Measurements from ENCODE around the gene TMEM14C.

- PRO-cap, 2 experiments = no peak in any of the 2 experiments
These were observed 654.4 kb downstream of the TFAP2A start for GRCh38 chr6:9760538-9760737.

DNA sequence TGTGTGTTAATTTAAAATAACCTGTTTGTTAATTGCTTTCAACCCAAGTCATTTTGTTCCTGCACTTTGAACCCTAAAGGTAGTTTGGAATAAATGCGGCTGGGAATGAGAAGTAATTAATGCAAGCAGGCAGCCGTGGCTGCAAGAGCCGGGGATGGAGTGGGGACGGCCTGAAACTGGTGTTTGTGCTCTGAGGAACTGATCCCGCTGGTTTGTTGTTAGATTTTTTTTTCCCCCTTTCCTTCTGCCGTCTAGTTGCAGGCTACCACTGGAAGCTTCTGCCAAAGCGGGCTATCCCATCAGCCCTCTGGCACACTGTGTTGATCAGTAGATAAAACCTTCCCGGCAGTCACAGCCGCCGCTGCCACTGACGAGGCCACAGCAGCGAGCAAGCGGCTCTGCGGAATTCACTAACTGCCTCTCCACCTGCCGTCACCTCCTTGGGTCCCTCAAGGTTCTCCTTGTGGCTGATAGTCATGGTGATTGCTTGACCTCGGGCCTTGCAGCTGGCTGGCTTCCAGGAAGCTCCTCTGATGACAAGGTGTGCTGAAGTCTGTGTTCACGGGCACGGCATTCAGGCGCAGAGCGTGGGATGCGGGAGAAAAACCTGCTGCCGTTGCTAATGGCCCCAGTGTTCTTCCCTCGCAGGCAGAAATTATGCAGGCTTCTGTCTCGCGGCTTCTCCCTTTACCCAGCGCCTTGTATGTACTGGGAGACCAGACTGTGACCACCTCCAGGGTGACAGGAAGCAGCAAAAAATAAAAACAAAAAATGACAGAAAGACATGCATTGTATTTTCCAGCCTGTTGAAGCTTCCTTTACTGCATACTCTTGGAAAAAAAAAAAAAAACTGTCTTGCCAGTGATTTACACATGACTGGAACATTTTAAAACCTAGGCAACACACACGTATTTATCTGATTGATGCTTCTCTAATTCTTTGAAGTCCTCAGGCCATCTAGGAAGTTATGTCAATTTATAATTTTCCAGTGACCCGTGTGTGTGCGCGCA lies 315.7 kb downstream of the TFAP2A start:
- PRO-cap, 2 experiments = no peak in any of the 2 experiments

- PRO-cap, 2 experiments = peak in 2 of 2 experiments; most common plus-strand start chr6:10413098 (in 2); most common minus-strand start chr6:10412894 (in 2)
These were observed 2.1 kb downstream of the TFAP2A start for GRCh38 chr6:10412743-10413288.

- PRO-cap, 2 experiments = peak in 2 of 2 experiments; most common plus-strand start chr6:10723168 (in 2); most common minus-strand start chr6:10722990 (in 2)
These were observed at the start of gene TMEM14C for GRCh38 chr6:10722745-10723836. Gene TMEM14C, plus strand, starts transcription at chr6:10723070.

- PRO-cap, 2 experiments = no peak in any of the 2 experiments
These were observed 23.4 kb upstream of the ELOVL2 start for GRCh38 chr6:11067486-11067919.

- PRO-cap, 2 experiments = peak in 2 of 2 experiments; most common plus-strand start chr6:11094416 (in 1); most common minus-strand start chr6:11094296 (in 2)
These were observed 715 bp downstream of the SMIM13 start for GRCh38 chr6:11093970-11095127.

DNA sequence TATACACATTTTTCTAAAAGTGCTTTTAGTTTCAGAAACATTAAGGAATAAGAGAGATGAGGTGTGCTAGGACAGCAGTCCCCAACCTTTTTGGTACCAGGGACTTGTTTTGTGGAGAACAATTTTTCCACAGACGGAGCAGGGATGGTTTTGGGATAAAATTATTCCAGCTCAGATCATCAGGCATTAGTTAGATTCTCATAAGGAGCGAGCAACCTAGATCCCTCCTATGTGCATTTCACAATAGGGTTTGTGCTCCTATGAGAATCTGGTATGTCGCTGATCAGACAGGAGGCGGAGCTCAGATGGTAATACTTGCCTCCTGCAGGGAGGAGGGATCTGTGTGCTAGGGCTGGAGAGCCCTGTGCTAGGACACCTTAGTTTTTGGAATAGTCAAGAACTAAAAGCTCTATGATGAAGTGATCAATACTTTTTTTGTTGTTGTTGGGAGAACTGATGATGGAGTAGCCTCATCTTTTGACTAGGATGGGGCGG lies 2.5 kb downstream of the SMIM13 start:
- PRO-cap, 2 experiments = no peak in any of the 2 experiments

DNA sequence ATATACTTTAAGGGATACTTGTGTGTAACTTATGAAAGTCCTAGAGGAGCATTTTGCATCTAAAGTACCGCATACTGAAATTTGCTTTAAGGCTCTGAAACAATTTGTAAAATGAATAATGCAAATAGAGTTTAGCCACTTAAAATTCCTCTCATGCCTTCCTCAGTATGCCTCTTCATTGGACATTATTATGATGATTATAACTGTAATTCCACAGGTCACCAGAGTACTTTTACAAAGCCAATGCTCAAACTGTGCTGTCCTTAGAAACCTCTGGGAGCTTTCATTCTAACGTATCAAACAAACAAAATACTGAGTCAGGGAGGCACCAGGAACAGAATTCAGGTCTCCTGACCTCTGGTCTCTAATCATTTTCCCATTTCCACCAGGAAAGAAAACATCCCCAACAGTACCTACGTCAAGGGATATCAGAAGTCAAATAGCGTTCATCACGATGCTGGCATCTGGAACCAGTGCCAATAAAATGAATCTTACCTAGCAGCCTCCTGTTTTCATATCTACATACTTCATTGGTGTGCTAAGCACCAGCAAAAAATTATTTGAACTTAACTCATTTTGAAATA lies 38.1 kb downstream of the NEDD9 start:
- PRO-cap, 2 experiments = no peak in any of the 2 experiments

GRCh38 chr6:11194874-11195192 lies 37.6 kb downstream of the NEDD9 start:
- PRO-cap, 2 experiments = no peak in any of the 2 experiments

GRCh38 chr6:11236228-11236813 lies 3.9 kb upstream of the NEDD9 start:
- PRO-cap, 2 experiments = no peak in any of the 2 experiments

DNA sequence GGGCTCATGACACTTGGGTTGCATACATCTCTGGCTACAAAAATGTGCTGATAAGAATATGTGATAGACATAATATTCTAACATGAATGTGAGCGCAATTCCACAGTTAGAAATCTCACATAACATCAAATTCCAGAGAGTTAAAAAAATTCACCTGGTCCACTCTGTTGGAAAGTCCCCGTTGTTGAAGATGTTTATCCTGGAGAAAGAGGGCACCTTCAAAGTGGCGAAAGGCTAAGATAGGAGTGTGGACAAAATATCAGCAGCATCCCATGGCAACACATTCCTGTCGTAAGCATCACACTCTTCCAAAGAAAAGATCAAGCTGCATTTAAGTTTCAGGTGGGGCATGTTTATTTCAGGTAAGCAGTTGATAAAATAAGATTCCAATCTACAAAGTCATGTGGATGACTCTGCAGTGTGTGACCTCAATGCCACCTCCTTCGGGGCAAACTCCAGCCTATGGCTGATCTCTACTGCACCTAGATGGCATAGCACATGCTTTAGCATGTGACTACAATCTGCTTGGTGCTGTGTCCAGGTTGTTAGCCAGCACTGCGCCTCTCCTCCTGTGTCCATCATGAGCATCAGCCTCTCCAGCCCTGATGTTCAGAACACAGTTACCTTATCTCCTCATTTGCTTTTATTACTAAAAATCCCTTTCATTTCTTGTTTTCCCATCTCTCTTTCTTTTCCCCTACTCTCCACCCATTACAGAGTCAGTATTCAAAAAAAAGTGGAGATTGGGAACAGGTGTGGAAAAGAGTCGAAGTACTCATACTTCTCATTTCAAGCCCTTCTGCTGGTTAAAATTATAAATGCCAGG lies 111.9 kb upstream of the NEDD9 start:
- PRO-cap, 2 experiments = no peak in any of the 2 experiments

- PRO-cap, 2 experiments = no peak in any of the 2 experiments
These were observed 103.7 kb upstream of the TMEM170B start for GRCh38 chr6:11433738-11434340.

GRCh38 chr6:11434641-11435261 lies 102.8 kb upstream of the TMEM170B start:
- PRO-cap, 2 experiments = no peak in any of the 2 experiments

- PRO-cap, 2 experiments = no peak in any of the 2 experiments
These were observed 69.7 kb downstream of the TMEM170B start for GRCh38 chr6:11607088-11607817.

DNA sequence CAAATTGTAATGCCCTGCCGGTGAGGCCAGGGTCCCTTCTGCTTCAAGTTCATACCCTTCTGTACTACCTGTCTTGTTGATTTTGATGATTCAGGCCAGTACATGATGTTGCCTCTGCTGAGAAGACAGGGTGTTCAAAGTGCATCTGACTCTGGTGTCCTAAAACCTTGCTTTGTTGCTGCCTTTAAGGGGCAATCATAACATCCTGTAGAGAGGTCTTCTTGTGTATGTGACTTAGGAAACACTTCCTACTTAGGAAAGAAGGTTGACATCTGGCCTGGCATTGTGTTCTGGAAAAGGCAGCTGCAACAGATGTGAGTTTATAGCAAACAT lies 113.2 kb downstream of the TMEM170B start:
- PRO-cap, 2 experiments = no peak in any of the 2 experiments

DNA sequence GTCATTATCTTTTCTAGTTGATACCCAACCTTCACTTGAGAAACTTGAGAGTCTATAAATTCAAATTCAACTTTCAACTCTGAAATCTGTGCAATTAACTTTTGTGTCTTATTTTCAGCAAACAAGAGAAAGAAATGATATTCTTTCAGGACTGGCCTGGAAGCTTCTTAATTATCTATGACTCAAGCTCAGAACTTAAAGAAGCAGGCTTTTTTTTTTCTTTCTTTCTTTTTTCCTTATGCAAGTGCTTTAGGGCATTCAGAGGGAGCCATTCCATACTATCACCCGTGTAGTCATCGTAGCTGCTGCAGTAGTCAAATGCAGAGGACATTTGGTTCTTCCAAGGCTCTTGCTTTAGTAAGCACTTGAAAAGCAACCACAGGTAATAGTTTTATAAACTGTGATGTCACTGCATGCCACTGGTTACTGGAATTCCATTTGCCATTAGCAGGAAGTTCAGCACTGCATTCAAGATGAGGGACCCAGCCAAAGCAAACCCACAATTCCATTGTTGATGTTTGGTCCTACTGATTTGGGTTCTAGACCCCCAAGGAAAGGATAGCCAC lies 92.9 kb downstream of the ADTRP start:
- PRO-cap, 2 experiments = peak in 1 of 2 experiments; most common plus-strand start position 257 of the sequence (in 1)

DNA sequence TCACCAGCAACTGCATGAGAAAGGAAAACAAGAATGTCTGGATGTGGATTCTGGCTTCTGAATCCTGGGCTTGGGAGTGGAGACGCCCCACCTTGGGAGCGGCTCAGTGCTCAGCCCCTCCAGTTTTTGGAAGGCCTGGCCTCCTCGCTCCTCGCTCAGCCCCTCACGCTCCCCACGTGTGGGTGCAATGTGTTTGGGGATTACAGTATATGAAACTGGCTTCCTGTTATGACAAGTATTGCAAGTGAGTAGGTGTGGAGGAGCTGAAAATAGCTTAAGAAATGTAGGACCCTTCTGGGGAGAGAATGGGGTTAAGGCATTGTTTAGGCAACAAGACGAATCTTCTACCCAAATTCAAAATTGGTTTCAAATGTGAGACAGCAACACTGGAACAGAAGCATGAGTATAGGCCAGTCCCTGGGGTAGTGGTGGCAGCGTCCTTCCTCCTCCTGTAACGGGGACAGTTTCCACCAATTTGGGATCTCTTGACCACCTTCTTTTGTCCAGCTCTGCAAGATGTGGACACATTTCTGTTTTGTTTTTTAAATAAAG lies 66.9 kb downstream of the ADTRP start:
- PRO-cap, 2 experiments = no peak in any of the 2 experiments

DNA sequence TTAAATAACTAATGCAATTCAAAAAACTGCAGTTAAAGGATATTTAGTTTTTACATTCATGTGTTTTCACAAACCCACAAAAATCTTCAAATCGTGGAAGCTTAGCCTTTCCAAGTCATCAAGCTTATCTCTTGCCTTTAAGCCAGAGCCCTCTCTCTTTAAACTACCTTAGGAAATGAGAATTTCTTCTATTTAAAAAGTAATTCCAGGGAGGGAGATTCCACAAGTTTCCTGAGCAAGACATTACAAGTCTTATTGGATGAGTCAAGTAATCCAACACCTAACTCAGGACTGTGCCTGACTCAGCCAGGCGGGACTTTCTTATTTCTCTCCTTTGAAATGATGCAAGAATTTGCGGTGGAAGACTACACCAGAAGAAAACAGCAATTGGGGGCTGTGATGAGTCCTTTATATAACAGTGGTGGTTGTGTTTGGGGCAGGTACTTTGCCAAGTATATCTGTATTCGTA lies 6.2 kb downstream of the ADTRP start:
- PRO-cap, 2 experiments = no peak in any of the 2 experiments

GRCh38 chr6:11805224-11805710 lies 26.7 kb upstream of the ADTRP start:
- PRO-cap, 2 experiments = no peak in any of the 2 experiments

- PRO-cap, 2 experiments = no peak in any of the 2 experiments
These were observed 62.0 kb upstream of the HIVEP1 start for GRCh38 chr6:11950133-11950580.

All from Colon Carcinoma Metastatic in the Brain (tissue), 2 donors.